Tongue (tissue), 2 donors: ENCODE measurements around a stretch of chr10.

DNA sequence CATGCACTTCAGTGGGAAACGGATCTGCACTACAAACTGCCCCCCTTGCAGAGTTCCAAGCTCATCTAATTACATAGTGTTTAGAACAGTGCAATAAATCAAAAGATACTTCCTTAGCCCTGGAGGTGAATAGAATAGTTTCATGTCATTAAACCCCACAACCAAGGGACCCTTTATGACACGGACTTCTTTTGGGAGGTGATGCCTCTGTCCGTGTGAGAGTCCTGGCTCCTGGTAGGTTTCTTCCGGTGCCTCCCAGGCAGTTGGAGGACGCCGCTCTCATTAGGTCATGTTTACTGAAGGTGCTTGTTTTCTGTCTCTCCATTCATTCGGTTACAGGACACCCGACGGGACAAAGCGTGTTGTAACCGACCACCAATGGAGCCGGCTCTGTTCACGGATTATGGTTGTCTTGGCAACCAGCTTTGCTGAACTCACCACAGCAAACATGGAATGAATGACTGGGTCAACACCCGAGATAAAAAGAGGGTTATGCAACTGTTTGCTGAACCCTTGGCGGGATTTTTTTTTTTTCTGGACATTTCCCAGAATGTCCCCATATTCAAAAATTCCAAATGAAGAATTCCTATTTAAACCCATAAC, 262.4 kb downstream of the BAMBI start:
- RAMPAGE, long total RNA: no peak

- RAMPAGE, long total RNA: no peak
Measured at GRCh38 chr10:29319059-29319658, 30.3 kb downstream of the LYZL1 start.

DNA sequence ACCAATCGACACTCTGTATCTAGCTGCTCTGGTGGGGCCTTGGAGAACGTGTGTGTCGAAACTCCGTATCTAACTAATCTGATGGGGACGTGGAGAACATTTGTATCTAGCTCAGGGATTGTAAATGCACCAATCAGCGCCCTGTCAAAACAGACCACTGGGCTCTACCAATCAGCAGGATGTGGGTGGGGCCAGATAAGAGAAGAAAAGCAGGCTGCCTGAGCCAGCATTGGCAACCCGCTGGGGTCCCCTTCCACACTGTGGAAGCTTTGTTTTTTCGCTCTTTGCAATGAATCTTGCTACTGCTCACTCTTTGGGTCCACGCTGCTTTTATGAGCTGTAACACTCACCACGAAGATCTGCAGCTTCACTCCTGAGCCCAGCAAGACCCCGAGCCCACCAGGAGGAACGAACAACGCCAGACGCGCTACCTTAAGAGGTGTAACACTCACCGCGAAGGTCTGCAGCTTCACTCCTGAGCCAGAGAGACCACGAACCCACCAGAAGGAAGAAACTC, 78.2 kb downstream of the LYZL1 start:
- RAMPAGE, long total RNA: no peak

GRCh38 chr10:29598611-29599801, 35.8 kb downstream of the SVIL start:
- RAMPAGE, long total RNA: no peak

DNA sequence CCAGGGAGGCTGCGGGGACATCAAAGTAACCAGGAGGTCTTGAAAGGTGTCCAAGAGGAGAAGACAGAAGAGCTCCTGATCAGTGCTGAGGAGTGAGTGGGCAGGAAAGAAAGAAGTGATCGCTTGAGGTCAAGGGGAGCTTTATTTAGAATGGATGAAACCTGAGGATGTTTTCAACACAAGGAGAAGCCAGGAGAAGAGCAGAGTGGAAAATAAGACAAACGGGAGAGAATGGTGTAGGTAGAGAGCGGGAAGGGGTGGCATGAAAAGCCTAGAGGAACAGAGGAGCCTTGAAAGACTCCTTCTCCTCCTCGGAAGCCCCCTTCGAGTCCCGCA, 5.8 kb downstream of the SVIL start:
- RAMPAGE, long total RNA: no peak

DNA sequence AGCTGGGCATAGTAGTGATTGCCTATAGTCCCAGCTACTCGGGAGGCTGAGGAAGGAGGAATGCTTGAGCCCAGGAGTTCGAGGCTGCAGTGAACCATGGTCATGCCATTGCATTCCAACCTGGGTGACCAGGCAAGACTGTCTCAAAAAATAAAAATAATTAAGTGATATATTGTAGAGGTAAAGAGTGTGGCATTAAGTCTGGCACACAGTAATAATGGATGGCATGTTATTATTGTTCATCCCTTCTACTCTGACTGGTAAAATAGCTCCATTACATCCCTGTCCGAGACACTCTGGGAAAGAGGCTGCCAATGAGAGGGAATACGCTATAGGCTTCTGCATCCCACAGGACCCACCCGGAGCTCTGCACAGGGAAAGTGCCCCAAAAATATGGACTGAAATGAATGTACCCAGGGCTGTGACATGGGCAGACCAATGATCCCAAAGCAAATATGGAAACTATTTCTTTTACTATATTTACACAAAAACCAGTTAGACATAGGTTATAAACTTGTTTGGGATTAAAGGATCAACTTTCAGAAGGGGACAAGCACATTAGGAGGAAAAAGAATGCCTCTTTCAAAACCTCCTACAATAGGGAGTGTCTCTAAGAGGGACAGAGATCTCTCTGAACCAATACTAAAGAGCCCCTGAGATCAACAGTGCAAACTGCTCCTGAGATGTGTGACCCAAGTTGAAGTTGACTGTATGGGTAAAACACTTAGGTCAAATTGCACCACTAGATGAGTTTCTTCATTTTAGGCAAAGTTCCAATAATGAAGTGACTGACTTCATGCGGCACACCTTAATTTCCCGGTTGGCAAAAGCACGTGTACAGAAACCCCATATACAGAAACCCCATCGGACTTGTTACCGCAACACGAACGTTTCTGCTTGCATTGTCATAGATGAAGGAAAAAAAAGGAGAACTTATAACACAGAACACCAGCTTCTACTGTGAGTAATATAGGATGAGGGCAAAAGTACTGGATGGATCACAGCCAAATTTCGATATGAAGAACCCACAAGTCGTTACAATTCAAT, 4.6 kb downstream of the SVIL start:
- RAMPAGE, long total RNA: no peak

GRCh38 chr10:29652996-29653554, 18.3 kb upstream of the SVIL start:
- RAMPAGE, long total RNA: no peak

- RAMPAGE, long total RNA: no peak
Measured at GRCh38 chr10:29838305-29838941, 203.7 kb upstream of the SVIL start.

DNA sequence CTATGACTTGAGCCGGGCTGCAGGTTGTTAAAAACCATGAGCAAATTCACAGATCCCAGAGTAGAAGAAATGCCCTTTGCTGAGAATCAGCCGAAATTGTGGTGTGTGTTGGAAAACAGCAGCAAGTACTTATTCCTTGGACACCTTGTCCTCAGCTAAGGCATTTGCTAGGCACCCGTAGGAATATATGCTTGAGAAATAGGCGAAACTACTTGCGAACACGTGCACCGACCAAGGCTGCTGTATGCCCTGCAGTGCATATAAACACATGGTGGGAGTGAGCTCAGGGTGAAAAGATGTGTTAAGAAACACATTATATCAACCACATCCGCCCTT, 199.3 kb downstream of the JCAD start:
- RAMPAGE, long total RNA: no peak

DNA sequence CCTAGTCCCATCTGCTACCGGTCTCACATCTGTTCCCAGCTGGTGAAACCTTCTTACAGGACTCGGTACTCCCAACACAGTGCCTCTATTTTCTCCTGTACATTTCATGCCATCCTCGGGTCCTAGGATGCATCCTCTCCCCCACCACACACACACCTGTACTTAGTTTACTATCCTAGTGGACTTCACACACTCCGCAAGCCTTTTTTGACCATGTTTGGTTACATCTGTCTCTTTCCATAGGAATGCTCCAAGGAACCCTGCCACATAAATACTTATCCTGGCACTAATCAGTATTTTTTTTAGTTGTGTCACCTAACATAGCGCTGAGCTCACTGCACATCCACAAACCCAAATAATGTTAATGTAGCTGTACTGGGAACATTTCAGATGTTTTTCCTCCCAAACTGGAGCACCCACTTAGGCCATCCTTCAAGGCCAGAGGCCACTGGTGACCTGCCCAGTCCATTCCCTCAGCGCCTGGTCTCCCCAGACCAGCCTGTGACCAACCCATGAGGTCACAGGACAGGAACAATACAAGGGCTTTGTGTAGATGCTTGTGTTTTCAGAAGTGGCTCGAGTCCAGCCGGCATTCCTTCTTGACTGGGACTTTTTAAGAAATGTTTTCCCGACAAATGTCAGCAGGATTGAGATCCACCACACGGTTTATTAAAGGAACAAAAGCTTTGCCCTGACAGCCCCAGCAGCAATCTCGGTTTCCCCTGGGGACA, 181.5 kb downstream of the JCAD start:
- RAMPAGE, long total RNA: no peak

GRCh38 chr10:29959485-29960606, 99.5 kb downstream of the JCAD start:
- RAMPAGE, long total RNA: no peak

DNA sequence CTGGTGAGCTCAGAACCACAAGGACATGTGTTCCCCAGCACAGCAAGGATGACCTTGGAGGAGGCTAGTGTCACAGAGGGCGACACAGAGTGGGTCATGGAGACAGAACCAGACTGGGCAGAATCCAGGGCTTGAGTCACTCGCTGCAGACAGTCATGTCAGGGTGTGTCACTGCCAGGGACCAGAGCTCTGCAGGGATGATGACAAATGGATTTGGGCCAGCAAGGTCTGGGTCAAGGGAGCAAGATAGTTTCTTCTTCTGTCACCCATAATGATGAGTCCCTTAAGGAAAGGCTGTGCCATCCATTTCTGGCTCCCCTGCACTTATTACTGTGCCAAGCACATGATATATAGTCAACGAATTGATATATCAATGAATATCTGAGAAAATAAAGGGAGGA, 60.3 kb downstream of the MAP3K8 start:
- RAMPAGE, long total RNA: no peak

- RAMPAGE, long total RNA: no peak
Measured at GRCh38 chr10:30645261-30645966, 15.9 kb upstream of the LYZL2 start.

- RAMPAGE, long total RNA: no peak
Measured at GRCh38 chr10:30695637-30696349, 66.2 kb upstream of the LYZL2 start.

DNA sequence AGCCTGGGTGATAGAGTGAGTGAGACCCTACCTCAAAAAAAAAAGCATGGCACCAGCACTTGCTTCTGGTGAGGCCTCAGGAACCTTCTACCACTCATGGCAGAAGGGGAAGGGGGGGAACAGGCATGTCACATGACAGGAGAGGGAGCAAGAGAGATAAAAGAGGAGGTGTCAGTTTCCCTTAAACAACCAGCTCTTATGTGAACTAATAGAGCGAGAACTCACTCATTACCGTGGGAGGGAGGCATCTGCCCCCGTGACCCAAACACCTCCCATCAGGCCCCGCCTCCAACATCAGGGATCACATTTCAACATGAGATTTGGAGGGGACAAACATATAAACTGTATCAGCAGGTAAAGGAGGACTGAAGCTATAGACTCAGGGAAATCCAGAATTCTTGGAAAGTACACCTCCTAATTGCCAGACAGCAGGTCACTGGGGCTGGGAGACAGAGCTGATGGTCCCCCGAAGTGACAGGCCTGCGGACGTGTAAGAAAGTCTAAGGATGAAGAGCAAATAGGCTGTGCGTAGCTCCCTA, 186.6 kb upstream of the LYZL2 start:
- RAMPAGE, long total RNA: no peak

- RAMPAGE, long total RNA: no peak
Measured at GRCh38 chr10:31004922-31005395, 26.7 kb downstream of the ZNF438 start.

GRCh38 chr10:31051427-31052310, 20.0 kb upstream of the ZNF438 start:
- RAMPAGE, long total RNA: no peak

- RAMPAGE, long total RNA: no peak
Measured at GRCh38 chr10:31075402-31075674, 43.7 kb upstream of the ZNF438 start.

GRCh38 chr10:31099637-31100142, 68.0 kb upstream of the ZNF438 start:
- RAMPAGE, long total RNA: no peak

DNA sequence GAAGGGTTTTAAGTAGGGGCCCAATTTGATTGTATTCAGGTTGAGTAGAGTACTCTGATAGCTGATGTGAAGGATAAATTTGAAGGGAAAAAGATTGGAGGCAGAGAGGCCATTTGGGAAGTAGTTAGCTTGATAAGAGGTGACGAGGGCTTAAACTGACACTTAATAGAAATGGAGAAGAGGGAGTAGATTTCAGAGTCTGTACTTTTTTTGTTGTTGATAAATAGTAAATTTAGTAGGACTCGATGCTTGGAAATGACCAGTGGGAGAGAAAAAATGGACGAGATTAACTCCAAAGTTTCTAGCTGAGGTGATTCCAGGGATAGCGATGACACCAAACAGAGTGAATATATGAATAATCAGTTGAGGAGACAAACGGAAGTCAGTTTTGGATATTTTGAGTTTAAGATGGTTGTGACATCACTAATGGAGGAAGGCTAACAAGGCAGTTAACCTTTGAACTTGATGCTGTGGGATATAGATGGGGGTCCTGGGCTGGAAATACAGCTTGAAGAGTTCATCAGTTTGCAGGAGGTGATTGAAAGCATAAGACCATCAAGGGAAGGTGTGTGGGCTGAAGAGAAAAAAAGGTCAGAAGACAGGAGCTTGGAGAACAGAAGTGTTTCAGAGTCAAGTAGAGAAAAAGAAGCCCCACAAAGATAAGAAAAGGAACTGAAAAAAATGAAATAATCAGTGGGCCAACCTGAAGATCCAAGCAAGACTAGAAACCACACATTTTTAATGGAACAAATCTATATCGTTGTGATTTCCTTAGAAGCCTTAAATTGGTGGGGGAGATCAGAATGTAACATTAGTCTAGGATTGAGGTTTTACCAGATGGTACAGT, 22.3 kb downstream of the ZEB1 start:
- RAMPAGE, long total RNA: no peak